Parotid gland (tissue), 1 donor: ENCODE measurements around the genes SAXO1, IFNW1 and IFNA10.

- PRO-cap = no peak
These were observed at the start of gene SAXO1 for GRCh38 chr9:19033019-19033630. Gene SAXO1, minus strand, starts transcription at chr9:19033209.

DNA sequence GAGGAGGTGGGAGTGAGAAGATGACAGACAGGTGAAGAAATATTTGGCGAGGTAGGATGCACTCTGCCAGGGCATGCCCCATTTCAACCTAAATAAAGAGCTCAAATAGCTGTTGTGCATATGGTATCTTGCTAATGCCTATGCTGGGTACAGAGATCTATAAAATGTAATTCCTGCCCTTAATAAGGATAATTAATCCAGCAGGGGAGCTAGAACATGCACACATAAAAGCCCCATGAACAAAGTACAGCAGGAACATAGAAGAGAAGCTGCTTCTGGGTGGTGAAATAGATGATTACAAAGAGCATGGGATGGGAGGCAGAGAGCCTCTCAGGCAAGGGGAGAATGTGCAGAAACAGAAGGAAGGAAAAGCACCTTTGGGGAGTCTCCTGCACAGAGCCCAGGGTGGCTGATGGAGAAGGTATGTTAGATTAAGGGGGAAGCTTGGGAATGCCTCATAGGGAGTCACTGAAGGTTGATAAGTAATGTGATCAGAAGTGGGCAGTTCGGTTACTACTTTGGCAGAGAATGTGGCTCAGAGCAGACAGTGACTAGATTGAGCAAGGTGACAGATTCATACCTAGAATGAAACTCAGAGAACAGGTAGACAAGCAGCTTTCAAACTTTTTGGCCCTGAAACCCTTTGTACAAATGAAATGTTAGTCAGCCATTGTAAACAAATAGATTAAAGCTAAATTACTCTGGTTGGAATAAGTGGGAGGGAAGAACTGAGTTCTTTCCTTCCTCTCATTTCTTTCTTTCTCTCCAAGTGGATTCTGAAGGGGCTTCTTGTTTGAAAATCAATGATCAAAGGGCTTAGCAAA, 28.2 kb upstream of the PLIN2 start:
- PRO-cap = no peak

DNA sequence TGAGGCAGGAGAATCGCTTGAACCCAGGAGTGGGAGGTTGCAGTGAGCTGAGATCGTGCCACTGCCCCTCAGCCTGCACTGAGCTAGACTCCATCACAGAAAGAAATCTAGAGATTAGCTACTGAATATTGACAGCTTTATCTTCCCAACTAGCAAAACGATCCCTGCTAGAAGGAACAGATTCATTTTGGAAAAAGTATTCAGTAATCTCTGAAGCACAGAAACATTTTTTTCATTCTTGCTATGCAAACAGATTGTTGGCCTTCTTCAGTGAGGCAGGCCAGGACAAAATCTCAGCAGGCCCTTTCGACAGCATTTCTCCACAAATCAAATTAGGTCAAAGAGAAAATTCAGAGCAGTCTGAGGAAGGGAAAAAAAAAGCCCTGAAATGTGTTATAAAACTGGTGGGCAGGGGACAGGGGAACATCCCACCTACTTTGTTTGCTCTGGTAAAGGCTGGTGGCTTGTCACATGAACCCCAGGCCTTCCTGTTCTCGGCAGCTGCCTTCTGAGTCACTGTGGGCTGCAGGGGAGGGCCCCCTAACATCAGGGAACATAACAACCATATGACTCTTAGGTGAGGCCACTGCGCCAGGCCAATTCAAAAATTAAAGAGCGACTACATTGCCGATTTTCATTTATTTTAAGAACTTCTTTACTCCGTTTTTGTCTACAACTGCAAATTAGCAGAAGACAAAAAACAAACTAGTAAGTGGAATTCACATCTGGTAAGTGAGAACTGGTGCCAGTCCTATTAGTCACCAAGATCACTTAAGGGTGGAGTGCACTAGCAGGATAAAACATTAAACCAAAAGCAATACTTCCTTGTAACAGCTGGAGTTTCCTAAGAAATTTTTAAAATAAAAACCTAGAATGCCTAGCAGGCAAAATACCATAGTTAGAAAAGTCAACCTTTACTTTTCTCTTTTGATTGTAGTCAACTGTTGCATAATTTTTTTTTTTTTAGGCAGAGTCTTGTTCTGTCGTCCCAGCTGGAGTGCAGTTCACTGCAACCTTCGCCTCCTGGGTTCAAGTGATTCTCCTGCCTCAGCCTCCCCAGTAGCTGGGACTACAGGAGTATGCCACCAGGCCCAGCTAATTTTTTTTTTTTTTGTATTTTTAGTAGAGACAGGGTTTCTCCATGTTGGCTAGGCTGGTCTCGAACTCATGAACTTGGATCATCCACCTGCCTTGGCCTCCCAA, 46.2 kb upstream of the DENND4C start:
- PRO-cap = unidirectional peak, plus-strand start at position 567 of the sequence

DNA sequence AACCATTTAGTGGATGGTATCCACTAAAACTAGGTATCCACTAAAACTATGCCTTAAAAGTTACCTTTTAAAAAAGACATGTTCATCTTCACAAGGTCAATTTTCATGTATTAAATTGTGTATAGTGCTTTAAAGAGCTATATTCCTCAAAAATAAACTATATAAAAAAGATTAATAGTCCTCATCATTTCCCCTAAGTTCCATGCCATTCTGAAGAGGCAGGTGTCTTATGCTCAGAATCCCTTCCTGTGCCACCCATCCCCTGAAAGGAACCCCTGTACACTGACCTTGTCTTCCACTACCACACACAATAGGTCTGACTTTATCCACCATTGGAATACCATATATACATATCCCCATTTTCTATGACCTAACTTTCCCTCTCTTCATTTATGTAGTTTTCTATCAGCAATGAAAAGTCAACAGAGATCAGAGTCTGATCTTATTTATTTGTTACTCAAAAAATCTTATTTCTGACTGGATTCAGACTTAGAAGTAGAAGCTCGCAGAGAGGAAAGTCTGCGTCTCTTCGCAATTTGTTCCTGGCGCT, 4.1 kb downstream of the RPS6 start:
- PRO-cap = no peak

GRCh38 chr9:19441659-19442343, 33.0 kb downstream of the ACER2 start:
- PRO-cap = no peak

DNA sequence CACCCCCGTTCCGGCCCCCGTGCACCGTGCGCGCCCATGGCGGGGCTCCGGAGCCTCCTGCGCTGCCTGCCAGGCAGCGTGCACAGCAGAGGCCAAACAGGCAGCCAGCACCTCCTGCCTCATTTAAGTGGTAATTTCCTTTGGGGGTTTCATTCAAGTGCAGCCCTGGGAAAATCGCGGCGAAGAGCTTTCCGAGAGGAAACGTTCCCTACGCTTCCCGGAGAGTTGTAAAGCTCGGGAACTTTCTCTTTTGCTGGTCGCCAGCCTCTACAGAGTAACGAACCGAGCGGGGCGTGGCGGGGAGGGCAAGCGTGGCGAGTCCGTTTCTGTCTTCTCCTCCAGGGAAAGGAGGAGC, 145.6 kb upstream of the SLC24A2 start:
- PRO-cap = bidirectional peak, plus-strand start at position 289 of the sequence, minus-strand start at position 227 of the sequence

GRCh38 chr9:20314860-20315506, 307.3 kb downstream of the MLLT3 start:
- PRO-cap = no peak

DNA sequence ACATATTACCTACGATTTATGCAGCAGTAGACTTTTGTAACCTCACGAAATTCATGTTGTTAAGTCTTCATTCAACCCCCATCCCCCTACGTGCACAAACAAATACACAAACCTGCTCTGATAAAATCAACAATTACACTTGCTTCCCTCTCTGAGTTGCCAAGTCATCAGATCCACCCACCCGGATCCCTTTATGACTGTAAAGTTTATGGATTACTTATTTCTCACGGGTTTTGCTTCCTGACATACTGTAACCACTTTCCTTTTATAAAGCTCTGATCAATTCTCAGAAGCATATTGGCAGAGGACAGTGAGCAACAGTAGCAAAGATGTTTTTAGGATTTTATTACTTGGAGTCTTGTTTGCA, 70.5 kb downstream of the MLLT3 start:
- PRO-cap = no peak

DNA sequence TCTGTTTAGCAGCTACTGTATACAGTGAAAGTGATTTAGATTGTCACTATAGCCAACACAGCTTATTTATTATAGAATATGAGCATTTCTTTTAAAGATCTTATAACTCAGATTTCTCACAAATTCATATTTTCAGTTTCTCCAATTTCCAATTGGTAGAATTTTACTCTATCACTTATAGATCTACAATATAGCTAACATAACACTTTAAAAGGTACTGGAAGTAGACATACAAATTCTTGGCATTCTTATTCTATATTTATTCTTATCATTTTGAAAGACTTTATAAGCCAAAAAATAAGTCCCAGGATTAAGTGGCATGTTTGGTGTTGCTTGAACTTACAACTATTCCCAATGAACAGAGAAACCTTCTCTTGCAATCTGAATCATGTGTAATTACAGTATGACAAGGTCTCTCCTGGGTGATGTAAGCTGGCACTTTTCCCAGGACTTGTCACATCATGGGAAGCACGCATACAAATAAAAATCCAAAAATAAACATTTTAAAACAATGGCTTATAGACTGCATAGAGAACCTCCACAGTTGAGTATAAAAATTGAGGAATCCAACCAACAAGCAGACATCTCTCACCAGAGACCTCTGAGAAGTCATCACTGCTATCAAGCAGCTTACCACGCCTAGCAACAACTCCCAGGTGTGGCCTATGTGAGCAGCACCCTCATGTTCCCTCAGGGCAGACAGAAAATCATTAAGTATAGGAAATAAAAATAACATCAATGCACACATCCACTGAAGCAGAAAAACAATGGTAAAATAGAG, 4.1 kb downstream of the MLLT3 start:
- PRO-cap = unidirectional peak, plus-strand start at position 511 of the sequence

DNA sequence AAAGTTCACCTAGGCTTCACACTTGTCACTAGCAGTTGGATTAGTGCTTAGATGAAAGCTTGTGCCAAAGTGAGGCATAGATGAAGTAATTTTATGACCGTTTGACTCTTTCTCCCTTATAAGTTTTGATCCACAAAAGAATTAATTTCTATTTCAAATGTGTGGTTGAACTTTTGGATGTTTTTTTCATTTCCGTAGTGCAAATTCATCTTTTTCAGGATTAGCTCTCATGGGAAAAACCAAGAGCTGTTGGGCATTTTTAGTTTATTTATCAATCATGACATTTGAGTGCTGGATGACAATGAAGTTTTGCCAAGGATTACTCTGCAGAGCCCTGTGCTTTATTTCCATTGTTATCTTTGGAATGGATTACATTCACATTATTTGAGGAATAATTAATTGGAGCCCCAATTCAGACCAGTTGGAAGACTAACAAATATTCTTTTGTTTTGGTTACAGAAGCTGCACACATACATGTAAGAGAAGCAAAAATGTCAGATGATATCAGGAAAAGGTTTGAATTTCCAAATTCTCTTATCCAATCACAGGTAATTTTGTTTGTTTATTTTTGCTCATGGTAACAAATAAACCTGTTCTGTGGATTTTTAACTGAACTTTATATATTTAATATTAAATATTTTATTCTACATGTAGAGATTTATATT, 30.9 kb downstream of the FOCAD start:
- PRO-cap = no peak

DNA sequence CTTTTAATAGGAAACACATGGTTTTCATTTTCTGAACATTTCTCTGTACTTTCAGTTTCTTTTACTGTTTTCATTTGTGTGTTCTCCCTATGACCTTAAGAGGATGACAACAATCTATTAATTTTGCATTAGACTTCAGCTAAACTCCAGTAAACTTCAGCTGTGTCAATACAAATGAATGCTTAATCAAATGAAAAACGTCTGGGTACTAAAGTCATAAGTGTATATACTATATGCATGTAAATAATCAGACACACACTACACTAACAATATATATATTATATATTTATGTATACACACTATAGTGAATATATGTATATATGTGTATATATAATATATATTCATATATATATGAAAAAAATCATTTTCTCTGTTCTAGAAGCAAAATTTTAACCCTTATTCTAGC, at the start of gene IFNW1:
Gene IFNW1, minus strand, starts transcription at position 171 of the 406 bp plus-strand sequence.
- PRO-cap = no peak

DNA sequence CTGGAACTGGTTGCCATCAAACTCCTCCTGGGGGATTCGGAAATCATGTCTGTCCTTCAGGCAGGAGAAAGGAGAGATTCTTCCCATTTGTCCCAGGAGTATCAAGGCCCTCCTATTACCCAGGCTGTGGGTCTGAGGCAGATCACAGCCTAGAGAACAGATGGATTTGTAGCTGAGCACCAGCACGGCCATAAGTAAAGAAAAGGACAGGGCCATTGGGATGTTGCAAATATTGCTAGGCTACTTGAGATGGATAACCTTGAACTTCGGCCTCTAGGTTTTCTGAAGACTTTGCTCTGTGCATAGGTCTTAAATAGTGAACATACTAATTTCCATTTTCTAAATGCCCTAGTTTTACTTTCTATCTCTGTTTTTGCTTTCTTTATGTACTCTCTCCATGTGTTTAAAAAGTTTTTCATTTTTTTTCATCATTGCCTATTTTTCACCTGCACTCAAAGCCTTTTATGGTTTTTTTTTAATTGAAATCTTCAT, at the start of gene IFNA10:
Gene IFNA10, minus strand, starts transcription at position 262 of the 492 bp plus-strand sequence.
- PRO-cap = no peak

- PRO-cap = no peak
These were observed 115.6 kb upstream of the CDKN2B start for GRCh38 chr9:22124699-22125053.

DNA sequence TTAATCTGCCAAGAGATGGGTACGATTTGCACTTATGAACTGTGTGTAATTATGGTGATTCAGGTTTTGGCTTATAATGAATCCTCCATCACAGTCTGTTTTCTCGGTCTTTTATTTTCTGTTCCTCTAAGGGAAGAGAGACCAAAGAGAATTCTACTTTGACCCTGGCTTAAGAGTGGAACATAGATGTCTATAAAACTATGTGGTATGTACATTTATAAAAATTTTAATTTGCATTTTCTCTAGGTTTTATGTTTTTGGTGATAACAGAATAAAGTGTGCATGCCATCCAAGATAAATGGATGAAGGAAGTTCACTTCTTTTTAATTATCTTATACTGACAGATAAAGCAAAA, 199.4 kb downstream of the DMRTA1 start:
- PRO-cap = no peak

GRCh38 chr9:23598996-23599326, 227.1 kb downstream of the ELAVL2 start:
- PRO-cap = no peak

- PRO-cap = bidirectional peak, plus-strand start at chr9:25677708, minus-strand start at chr9:25677543
These were observed 993 bp downstream of the TUSC1 start for GRCh38 chr9:25677156-25677746.

DNA sequence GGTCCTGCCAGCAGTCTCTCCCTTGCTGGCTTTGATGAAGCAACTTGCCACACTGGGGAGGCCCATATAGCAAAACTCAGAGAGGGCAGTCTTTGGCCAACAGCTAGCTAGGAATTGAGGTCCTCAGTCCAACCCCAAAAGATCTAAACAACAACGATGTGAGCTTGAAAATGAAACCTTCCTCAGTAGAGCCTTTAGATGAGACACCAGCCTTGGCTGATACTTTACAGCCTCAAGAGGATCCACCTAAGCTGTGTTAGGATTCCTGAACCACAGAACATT, 8.6 kb upstream of the CAAP1 start:
- PRO-cap = no peak

DNA sequence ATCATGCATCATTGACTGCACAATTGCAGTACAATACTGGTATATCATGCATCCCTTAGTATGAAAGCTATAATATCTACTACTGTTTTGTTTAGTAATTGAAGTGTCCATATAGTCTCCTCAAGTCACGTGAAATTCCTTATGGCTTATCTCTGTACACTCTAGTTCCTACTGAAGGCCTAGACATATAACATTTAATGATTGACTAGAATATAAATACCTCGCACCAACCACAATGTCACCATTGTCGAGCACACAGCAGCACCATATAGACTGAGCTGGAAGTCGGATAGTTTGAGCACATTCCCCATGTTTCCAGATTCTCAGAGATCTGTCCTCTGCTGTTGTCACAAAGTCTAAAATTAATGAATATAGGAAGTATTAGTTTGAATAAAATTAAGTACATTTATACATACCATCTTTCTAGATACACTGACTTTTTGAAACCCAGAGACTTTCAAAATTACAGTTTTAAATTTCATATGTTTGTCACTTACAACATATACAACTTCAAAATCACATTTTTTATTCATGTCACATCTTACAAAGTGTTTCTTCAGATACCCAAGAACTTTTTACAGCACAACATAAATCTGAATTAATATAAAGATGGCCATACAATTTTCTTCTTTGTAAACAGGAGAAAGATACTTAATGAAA, 21.3 kb downstream of the PLAA start:
- PRO-cap = no peak

GRCh38 chr9:27303039-27303599, 6.2 kb upstream of the EQTN start:
- PRO-cap = no peak

- PRO-cap = no peak
These were observed 102.5 kb upstream of the IFNK start for GRCh38 chr9:27421547-27422011.